Hepatocyte (in vitro differentiated cells and primary cell): ENCODE results near the gene POLR1A.

- RAMPAGE, long total RNA = no peak
- RRBS = no CpG with 5 or more reads among the region's 9 CpGs
Measured at GRCh38 chr2:85269925-85270572, 57.7 kb downstream of the TGOLN2 start.

DNA sequence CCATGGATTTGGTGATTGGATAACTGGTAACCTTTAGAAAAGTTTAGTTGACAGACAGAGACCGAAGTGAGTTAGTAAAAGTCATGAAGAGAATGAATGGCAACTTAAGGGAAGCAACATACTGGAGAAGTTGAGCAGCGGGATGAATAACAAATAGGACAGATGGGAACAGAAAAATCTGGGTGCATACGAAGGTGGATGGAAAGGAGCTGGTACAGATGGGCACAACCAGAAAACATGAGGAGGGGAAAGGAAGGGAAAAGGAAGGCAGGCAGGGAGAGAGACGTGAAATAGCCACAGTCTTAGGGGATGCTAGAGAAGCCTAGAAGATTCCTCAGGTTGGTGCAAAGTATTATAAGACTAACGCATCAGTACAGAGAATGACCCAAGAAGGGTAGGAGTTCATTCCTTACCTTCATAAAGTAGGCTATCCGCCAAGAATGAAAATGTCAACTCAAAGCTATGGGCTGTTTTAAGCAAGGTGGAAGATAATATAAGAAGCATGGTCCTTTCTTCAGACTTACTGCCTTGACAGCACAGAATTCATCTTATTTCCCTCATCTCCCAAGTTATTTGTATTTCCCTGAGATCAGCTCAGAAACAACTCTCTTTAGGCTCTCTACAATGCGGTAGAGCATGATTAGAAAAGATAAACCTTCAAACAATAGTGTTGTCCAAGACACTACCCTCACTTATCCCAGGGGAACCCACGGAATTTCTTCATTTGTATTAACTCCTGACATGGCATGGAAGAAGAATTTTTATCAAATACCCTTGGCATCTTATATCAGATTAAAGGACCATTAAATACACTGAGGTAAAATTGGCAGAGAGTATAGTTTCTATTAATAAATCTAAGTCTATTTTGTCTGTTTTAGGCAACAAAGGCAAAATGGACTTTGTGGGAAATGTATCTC, 6.7 kb downstream of the TGOLN2 start:
- RAMPAGE, long total RNA = no peak
- RRBS = no CpG with 5 or more reads among the region's 8 CpGs

GRCh38 chr2:85369459-85370012, 15.0 kb downstream of the ELMOD3 start:
- RAMPAGE, long total RNA = no peak
- RRBS = no CpG with 5 or more reads among the region's 7 CpGs

- RAMPAGE, long total RNA = no peak
- RRBS = no CpG with 5 or more reads among the region's 17 CpGs
Measured at GRCh38 chr2:85430576-85431599, 12.4 kb downstream of the SH2D6 start.

GRCh38 chr2:85445403-85446771, 27.4 kb downstream of the SH2D6 start:
- RAMPAGE, long total RNA = no peak
- RRBS = no CpG with 5 or more reads among the region's 11 CpGs

DNA sequence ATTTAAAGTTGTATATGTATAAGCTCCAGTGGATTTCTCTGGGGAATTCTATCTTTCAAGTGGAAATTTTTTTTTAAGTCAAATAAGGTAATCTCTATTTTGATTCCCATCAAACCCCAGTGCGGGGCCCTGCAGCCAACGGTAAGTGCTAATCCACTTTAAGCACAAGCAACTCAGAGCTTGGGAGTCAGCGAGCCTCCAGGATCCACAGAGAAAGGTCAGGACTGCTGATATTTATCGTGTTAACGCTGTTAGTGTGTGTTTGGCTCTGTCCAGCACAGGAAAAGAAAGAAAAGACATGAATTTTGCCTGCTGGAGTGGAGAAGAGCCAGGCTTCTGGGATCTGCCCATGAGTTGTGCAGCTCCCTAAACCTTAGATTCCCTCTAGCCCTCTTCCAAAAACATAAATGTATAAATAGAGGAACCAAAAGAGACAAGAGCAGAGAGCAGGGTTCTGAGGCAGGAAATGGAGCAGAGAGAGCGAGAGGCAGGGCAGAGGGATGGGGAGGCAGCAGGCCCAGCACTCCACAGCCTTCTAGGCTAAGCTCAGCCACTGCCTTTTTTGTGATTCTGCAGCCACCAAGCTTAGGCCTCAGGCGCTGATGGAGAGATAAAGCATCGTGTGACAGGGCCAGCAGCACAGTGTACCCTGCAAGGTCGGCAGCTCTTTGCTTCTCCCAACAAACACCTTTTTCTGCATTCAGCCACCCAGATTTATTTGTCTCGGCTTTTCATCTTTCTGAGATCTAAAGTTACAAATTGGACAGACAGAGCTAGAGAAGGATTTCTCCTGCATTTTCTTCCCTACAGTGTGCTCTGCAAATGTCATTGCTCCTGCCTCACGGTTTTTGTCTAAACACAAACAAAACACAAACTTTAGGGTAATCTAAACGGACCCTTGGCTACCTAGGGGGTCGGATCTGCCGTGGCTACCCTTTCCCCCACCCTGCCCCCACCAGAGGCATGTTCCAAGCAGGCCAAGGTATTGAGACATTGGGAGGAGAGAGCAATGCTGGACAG, 14.5 kb upstream of the MAT2A start:
- RAMPAGE, long total RNA = no peak
- RRBS = no CpG with 5 or more reads among the region's 14 CpGs

DNA sequence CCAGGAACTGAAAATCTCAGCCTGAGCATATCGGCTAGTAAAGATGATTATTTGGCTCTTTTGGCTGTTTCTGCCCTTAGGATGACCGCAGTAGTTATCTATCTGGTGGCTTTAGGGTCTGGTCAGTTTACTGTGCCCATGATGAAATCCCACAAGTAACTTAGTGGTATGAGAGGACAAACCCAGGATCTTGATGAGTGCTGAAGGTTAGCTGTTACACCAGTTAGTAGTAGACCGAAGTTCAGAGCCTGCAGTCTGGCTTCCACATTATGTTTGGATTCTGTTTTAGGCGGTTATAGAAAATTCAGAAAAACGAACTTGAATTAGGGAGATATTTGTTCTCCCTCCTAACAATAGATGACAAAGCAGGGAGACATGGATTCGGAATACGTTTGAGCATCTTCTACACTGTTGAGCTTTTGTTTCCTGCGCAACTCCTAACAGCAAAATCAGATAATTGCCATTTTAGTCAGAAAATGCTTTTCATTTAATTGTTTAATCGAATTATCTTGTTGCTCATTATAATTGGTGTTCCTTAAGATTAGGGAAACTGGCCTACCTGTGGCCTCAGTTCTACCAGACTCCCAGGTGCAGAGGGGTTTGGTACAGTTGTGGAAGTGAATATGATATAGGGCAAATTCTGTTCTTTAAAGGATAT, 1.4 kb downstream of the MAT2A start:
- RAMPAGE, long total RNA = no peak
- RRBS = no CpG with 5 or more reads among the region's 9 CpGs

- RAMPAGE, long total RNA = no peak
- RRBS = no CpG with 5 or more reads among the region's 7 CpGs
Measured at GRCh38 chr2:85541831-85542546, 3.0 kb downstream of the MAT2A start.

GRCh38 chr2:85543085-85543976, 4.4 kb downstream of the MAT2A start:
- RAMPAGE, long total RNA = no peak
- RRBS = no CpG with 5 or more reads among the region's 7 CpGs

- RAMPAGE, long total RNA = no peak
- RRBS = no CpG with 5 or more reads among the region's 4 CpGs
Measured at GRCh38 chr2:85583594-85583851, 708 bp upstream of the VAMP5 start.

DNA sequence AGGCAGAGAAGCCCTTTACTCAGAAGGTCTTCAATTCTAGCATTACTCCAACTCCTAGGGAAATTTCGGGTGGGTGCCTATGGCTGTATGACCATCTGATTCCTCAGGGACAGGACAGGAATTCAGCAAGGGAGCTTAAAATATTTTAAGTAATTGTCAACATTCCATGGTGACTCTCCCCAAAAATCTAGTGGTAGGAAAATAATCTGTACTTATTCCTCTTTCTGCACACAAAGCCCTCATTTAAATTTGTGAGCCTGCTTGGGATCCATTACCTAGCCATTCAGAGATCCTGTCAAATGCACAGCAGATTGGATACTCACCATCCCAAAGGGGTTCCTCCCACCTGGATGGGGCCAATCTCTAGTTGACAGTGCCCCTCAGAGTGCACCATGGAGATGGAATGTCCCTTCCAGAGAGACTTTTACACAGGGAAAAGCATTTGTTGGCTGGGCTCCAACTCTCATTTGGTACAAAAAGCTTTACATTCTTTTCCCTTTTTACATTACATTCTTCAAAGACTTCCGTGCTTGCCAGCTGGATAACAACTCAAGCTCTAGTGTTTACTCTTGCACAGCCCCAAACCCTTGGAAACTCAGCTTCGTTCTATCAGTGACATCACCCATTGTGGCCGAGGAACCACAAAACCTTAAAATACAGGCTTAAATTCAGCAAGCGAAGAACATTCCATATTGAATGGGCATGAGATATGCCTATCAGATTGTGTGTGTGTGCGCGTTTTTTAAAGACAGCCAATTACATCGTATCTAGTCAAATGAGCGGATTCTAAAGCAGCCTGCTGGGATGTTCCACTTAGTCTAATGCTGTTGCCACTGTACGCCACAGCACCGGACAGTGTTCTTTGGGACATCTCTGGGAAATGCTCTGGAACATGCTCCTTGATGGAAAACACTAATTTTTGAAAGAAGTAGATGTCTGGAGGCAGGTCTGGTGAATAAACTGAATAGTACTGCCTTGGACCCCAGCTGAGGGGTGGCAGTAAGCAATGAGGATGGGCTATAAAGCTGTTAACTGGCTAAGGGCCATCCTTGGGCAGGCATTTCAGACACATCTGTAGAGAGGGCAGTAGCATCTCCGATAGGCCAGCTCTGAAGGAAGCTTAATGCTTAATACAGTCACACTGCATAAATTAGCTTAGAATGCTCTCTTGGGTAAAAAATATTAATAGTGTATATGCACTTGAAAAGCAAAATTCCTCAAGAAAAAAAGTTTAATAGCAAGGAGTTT, 3.4 kb upstream of the TMEM150A start:
- RAMPAGE, long total RNA = no peak
- RRBS = no CpG with 5 or more reads among the region's 12 CpGs

GRCh38 chr2:85681171-85681951, 12.8 kb upstream of the GNLY start:
- RAMPAGE, long total RNA = no peak
- RRBS = no CpG with 5 or more reads among the region's 6 CpGs

GRCh38 chr2:85741133-85741555, 12.6 kb upstream of the ATOH8 start:
- RAMPAGE, long total RNA = no peak
- RRBS = no CpG with 5 or more reads among the region's 10 CpGs

GRCh38 chr2:85852890-85853539, 35.8 kb downstream of the ST3GAL5 start:
- RAMPAGE, long total RNA = no peak
- RRBS = no CpG with 5 or more reads among the region's 15 CpGs

GRCh38 chr2:85996333-85996968, 107.7 kb upstream of the ST3GAL5 start:
- RAMPAGE, long total RNA = no peak
- RRBS = no CpG with 5 or more reads among the region's 5 CpGs

DNA sequence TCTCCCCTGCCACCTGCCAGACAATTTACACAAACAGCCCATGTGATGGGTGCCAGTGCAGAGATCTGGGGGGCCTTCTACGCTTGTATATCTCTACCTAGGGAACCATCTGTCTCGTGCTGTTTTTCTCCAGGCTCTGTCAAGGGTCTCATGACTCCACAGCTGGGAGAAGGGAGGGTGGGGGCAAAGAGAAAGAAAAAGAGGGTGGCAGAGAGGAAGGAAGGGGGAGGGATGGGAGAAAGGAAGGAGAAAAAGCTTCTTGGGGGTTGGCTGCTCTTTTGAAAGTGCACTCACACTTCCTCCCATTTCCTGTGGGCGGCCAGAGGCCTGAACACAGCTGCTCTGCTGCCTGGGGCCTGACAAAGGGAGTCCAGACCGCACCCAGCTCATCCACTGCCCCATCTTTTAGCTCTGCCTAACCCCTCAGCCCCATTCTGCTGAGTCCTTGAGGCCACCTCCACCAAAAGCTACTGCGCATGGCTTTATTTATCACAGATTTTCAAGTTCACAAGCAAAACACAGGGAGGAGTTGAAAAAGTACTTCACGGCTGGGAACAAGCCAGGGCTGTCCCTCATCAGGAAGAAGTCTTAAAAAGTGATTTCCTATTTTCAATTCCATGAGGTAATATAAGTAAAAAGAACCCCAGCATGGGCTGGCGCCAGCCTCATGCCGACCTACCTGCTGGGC, 69.2 kb downstream of the POLR1A start:
- RAMPAGE, long total RNA = no peak
- RRBS = no CpG with 5 or more reads among the region's 8 CpGs

DNA sequence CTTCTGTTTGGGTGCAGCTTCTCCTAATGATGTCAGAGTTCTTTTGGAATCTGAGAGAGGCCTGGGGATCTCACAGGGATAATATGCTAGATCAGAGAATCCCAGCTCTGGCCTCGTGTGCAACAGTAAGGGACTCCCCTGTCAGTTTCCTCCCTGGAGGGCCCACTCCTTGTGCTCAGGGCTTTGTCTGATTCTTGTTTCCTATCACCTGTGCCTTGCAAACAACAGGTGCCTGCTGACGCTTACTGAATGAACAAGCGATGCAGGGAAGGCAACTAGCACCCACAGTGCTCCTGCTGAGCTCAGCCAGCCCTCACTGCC, 66.2 kb downstream of the POLR1A start:
- RAMPAGE, long total RNA = no peak
- RRBS = no CpG with 5 or more reads among the region's 3 CpGs

- RAMPAGE, long total RNA = no peak
- RRBS = no CpG with 5 or more reads among the region's 9 CpGs
Measured at GRCh38 chr2:86079858-86080364, 25.8 kb downstream of the POLR1A start.

DNA sequence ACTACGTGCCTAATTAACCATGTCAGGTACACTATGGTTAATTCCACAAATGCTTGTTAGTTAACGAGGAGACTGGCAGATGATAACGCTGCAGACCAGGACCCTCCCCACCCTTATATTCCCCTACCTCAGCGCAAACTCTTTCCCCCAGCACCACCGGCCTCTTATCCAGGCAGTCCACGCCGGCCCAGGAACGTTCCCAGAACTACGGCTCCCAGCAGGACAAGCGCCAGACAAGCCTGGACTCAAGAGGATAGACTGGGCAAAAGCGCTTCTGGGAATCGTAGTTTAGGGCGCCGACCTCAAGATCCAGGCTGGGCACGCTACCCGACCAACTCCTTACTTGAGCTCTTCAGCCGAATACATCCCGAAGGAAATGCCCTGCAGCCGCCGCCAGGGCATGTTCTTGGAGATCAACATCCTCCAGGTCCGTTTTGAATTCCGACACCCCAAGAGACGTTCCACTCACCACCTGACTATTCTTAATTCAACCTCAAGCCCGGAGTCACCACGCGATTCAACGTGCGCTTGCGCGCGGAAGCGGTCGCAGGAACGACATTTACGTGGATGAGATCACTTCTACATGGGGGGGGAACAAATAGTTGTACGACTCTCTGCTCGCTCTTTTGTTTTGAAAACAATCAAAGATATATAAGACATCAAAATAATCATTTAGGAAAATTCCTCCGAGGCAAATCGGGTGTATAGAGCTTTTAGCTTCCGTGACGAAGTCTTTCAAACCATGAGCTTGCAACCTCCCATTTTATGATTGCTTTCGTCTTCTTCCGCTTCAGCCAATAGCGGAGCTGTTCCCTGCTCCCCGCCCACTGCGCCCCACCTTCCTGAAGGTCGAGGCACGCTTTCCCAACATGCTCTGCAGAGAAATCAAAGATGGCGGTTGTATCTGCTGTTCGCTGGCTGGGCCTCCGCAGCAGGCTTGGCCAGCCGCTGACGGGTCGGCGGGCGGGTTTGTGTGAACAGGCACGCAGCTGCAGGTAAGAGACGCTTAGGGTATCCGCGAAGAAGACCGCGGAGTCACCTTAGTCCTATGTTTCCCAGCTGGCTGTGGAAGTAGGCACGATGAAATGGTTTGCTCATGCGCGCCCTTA, at the start of gene POLR1A:
Gene POLR1A, minus strand, starts transcription at position 530 of the 1,109 bp plus-strand sequence.
- RAMPAGE, long total RNA = start-site peak on the plus strand centred at position 878 of the sequence, 16 bp wide, 303 and 113 reads in 2 replicates
- RRBS = no CpG with 5 or more reads among the region's 65 CpGs

DNA sequence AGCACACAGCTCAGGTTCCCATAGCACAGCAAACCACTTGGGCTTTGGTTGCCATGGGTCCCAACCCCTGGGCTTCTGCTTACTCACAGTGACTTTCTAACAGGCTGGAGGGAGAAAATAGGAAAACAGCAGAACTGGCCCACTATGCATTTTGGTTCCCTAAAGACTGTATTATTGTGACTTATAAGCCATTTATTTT, 46.7 kb downstream of the REEP1 start:
- RAMPAGE, long total RNA = no peak